Tibial artery (tissue), 1 donor: ENCODE data around the genes OXCT1 and PAIP1.

- PRO-cap = no peak
Observed at GRCh38 chr5:40652462-40652912, 27.2 kb upstream of the PTGER4 start.

DNA sequence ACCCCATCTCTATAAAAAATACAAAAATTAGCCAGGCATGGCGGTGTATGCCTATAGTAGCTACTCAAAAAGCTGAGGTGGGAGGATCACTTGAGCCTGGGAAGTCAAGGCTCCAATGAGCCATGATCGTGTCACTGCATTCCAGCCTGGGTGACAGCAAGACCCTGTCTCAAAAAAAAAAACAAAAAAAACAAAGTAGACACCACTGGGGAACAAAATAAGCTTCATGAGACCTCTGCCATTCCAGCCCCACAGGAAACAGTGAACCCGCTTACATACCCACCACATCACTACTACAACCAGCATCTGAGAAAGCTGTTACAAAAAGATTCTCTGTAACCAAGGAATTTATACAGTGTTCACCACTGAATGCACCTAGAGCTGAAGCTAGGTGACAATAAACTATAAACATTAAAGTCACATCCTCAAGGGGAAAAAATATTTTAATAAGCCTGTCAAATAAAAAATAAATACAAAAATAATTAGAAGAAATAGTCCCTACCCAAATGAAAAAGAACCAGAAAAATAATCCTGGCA, 26.1 kb upstream of the PTGER4 start:
- PRO-cap = no peak

- PRO-cap = unidirectional peak, plus-strand start at chr5:40755222; unidirectional peak, plus-strand start at chr5:40755247
Observed at GRCh38 chr5:40754994-40755316, 806 bp downstream of the TTC33 start.

- PRO-cap = unidirectional peak, plus-strand start at chr5:41193911
Observed at GRCh38 chr5:41193403-41194664, 19.5 kb downstream of the C6 start.

DNA sequence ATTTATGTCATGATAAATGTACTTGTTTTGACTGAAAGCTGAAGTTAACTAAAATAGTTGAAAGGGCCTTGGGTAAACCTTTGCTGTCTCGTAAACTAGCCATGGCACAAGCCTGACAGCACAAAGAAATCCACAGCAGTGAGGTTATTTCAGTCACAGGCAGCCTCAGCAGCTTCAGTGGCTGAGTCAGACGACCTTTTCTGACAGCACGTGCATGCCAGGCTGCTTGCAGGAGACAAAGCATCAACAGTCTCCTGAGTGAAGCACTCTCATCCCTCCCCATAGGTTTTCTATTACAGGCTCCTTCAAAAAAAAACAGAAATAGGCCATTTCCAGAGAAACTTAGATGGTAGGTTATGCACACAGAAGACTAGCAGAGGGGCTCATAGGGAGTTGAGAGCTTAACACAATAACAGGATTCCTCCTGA, 34.6 kb downstream of the OXCT1 start:
- PRO-cap = no peak

GRCh38 chr5:41869081-41869541, 1.1 kb downstream of the OXCT1 start:
- PRO-cap = no peak

DNA sequence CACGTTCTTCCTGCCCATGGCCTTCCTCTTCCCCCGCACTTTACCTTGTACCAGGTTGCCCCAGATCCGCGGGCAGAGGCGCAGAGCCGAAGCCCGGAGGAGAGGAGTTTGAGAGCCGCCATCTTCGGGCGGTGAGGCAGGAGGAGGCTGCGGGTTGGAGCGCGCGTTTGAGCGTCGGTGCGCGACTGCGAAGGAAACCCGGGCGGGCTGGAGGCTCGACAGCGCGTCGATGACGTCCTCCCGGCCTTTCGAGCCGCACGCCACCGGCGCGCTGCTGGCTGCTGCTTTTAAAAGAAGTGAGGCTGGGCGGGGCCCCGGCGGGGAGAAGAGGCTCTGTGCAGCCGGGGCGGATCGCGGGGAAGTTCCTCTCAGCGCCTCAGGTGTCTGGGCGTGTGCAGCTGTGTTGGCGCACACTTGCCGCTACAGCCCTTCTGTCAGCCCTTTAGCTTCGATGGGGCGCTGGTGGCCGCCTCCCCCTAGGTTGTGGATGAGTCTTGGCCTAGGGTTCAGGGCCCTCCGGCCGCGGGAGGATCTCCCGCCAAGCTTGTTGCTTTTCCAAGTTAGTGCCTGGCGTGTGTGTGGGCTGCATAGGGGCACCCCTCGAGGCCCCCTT, at the start of gene OXCT1:
OXCT1 (minus strand) TSS at position 189 of the 613 bp plus-strand sequence.
- PRO-cap = bidirectional peak, plus-strand start at position 290 of the sequence, minus-strand start at position 189 of the sequence

- PRO-cap = no peak
Observed at GRCh38 chr5:42550486-42551234, 127.4 kb downstream of the GHR start.

GRCh38 chr5:42581249-42581775, 158.1 kb downstream of the GHR start:
- PRO-cap = no peak

DNA sequence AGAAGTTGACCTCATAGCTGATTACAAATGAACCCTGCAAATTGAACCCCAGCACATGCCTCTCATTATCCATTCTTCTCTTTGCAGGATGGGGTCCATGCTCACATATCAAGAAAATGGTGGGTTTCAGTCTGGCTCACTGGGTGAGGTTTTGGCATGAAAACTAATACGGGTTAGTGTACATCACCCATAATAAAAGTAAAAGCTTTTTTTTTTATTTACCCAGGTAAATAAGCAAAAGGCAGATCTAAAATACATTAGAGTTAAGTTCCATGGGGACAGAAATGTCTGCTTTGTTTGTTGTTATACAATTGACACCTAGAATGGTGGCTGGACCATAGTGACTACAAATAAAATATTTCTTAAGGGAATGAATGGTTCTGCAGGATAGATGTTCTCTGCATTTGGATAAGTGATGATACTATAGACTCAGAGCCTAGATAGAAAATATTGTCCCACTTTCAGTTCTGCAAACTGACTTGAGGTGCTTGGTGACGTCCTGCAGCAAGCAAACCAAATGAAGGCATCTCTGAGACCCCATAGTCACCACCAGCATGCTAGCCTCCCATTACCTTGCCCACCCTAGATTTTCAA, 110.3 kb upstream of the CCDC152 start:
- PRO-cap = no peak

- PRO-cap = no peak
Observed at GRCh38 chr5:42734426-42735150, 22.0 kb upstream of the CCDC152 start.

GRCh38 chr5:42843674-42844395, 32.1 kb upstream of the SELENOP start:
- PRO-cap = no peak

- PRO-cap = no peak
Observed at GRCh38 chr5:42875603-42876087, 64.0 kb upstream of the SELENOP start.

DNA sequence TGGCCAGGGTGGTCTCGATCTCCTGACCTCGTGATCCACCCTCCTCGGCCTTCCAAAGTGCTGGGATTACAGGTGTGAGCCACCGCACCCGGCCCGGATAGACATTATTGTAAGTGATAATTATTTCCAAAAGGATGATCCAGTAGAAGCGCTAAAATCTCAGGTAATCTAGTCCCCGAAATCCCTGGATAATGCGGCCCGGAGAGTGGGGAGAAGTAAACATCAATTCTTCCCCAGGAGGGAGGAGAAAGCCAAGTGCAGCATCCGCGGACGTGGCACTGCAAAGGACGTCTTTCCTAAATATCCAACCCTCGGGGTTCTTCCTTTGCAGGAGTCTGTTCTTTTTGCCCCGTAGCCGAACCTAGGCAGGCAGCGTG, 33.1 kb downstream of the ANXA2R start:
- PRO-cap = no peak

DNA sequence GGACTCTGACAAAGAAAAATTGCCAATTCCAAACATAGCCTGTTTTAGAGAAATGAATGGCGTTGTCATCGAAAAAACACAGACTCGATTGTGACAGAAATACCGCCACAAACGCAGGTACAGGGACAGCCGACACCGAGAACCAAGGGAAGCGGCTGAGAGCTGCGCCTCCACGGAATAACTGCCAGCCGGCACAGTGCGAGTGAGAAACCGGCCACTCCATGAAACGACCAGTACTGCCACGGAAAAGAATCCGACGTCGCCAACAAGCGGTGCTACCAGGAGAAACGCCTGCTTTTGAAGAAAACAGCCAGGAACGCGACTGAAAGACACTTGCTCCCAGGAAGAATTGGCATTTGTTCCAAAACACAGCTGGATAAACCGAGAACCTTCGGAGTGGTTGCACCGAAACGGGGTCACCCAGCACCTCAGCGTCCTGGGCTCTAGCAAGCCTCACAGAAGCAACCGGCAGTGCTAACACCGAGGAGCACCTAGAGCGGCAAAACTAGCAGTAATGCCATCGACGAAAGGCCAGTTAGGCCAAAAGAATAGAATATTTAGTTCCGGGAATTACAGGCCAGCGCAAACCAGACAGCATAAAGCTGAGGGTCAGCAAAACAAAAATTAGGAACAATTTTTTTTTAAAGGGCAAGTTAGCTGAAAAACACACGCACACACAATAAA, 2.9 kb downstream of the ANXA2R start:
- PRO-cap = no peak

DNA sequence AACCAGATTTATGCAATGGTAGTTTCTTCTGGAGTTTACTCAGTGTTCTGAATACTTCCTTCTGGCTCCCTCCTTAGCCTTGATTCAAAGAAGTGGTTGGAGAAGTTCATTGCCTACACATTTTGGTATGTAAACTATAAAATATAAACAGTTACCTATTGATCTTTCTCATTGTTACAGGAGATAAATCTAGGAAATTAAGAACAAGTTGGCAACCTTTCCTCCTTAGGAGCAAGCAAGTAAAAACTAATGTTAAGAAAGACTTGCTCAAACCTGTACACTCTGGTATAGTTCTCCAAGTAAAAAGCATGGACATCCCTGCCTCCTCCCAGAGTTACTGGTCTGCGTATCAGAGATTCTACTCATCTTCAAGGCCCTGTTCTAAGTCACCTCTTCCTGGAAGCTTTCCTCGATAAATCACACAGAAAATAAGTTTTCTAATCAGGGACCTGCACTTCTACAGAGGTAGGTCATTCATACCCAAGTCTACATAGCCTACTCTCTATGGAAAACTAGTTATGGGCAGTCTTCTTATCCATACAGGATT, 3.2 kb downstream of the HMGCS1 start:
- PRO-cap = no peak

- PRO-cap = no peak
Observed at GRCh38 chr5:43476138-43476872, 7.4 kb downstream of the TMEM267 start.

DNA sequence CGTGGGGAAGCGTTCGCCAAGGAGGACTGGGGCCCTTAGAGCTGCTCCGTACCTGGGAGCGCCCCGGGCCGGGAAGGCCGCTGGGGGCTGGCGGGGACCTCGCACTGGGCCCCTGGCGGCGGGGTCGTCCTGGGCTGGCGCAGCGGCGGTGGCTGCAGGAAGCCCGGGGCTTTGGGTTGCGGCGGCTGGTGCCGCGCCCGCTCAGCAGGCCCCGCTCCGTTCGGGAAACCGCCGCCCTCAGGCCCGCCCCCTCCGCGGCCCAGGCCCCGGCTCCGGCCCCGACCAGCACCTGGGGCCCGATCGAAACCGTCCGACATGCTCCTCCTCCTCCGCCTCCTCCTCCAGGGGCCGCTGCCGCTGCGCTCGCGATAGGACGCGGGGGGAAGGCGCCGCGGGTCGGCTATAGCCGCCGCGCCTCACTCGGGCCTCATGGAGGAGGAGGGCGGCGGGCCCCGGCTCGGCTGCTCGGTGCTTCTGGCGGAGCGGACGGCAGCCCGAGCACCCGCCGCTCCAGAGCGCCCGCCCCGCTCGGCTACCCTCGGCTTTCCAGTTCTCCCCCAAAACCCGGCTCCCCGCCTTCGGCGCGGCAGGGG, at the start of gene PAIP1:
PAIP1 (minus strand) TSS at position 548 of the 593 bp plus-strand sequence.
- PRO-cap = bidirectional peak, plus-strand start at position 371 of the sequence, minus-strand start at position 339 of the sequence; bidirectional peak, plus-strand start outside the sequence, minus-strand start at position 534 of the sequence

- PRO-cap = no peak
Observed at GRCh38 chr5:43704461-43705462, 101.8 kb downstream of the NNT start.

GRCh38 chr5:45695064-45695434, 1.1 kb downstream of the HCN1 start:
- PRO-cap = no peak